ENCODE results near the genes CTDSP1, VIL1, TTLL4, CDK5R2 and INHA.

- PRO-cap, 4 experiments, result peak in 4 of 4 experiments; most common plus-strand start chr2:218399534 (in 3); most common minus-strand start chr2:218399540 (in 3)
- RAMPAGE, long total RNA, 2 experiments, result start-site peak on the plus strand in 1 of 2 experiments, at chr2:218399657-218399699 at its widest, 15 reads per replicate; start-site peak on the minus strand in 1 of 2 experiments, at chr2:218399494-218399554 at its widest, 12 reads per replicate
These were observed at the start of gene CTDSP1 for GRCh38 chr2:218399013-218399979. TSS of gene CTDSP1 (plus strand) at chr2:218399868.

DNA sequence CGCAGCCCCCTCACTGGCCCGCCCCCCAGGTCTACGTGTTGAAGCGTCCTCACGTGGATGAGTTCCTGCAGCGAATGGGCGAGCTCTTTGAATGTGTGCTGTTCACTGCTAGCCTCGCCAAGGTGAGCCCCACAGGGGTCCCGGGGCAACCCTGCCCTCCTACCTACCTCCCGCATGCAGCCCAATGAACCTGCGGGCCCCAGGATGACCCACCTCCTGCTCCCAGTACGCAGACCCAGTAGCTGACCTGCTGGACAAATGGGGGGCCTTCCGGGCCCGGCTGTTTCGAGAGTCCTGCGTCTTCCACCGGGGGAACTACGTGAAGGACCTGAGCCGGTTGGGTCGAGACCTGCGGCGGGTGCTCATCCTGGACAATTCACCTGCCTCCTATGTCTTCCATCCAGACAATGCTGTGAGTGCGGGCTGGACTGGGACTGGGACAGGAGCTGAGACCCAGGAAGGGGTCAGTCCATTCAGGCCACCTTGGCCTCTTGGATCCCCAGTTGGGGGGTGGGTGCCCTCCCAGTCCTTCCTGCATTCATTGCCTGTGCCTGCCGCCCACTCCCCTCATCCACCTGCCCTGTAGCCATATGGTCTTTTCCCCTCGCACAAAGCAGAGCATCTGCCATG is 3.5 kb downstream of the CTDSP1 start:
- PRO-cap, 4 experiments, result no peak in any of the 4 experiments
- RAMPAGE, long total RNA, 2 experiments, result no peak in any of the 2 experiments

DNA sequence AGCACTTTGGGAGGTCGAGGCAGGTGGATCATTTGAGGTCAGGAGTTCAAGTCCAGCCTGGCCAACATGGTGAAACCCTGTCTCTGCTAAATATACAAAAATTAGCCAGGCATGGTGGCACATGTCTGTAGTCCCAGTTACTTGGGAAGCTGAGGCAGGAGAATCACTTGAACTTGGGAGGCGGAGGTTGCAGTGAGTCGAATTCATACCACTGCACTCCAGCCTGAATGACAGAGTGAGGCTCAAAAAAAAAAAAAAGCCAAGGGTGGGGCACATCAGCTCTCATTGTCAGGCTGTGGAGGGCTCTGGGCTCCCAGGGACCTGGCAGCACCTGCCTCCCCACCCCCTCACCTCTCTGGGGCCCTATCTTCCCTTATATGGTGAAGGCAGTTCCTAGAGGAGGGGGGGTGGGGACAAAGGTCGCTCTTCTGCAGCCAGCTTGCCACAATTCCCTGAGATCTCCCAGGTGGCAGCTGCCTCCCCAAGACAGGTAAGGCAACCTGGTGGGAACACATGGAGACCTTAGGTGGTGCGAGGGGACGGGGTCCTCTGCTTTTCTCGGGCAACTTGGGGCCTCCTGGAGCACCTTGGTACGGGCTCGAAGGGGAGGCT is at the start of gene VIL1:
Gene VIL1, plus strand, starts transcription at position 445 of the 612 bp plus-strand sequence.
- PRO-cap, 4 experiments, result peak in 4 of 4 experiments; most common plus-strand start position 455 of the sequence (in 2); most common minus-strand start position 349 of the sequence (in 2)
- RAMPAGE, long total RNA, 2 experiments, result start-site peak on the plus strand in 1 of 2 experiments, centred at position 446 of the sequence, 11 reads per replicate

DNA sequence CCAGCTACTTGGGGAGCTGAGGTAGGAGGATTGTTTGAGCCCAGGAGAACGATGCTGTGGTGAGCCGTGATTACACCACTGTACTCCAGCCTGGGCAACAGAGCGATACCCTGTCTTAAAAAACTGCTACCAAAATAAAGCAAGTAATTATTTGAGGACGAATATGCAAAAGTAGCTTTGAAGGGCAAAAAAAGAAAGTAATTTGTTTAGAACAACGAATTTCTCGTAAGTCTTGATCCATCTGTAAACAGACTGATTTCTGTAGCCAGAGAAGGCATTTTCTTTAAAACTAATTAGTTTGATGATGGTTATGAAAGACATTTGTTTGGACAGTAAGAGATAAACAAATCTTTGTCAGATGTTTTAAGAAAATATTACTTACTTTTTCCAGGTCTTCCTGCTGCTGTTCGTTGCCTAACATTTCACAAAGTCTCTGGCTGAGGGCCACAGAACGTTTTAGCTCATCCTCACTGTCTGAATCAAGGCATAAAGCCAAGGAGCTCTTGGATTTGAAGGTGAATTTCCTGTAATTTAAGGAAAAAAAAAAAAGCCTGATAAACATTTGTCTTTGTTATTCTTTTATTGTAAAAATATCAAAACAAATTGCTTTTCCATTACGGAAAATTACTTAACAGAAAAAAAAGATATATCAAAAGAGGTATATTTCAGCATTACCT is 57.7 kb downstream of the VIL1 start:
- PRO-cap, 4 experiments, result no peak in any of the 4 experiments
- RAMPAGE, long total RNA, 2 experiments, result no peak in any of the 2 experiments

- PRO-cap, 4 experiments, result peak in 4 of 4 experiments; most common plus-strand start chr2:218710854 (in 3); most common minus-strand start chr2:218710709 (in 2)
- RAMPAGE, long total RNA, 2 experiments, result no peak in any of the 2 experiments
These were observed at the start of gene TTLL4 for GRCh38 chr2:218710512-218711570. TSS of gene TTLL4 (plus strand) at chr2:218710835.

- PRO-cap, 4 experiments, result peak in 1 of 4 experiments; most common plus-strand start chr2:218809296 (in 1)
- RAMPAGE, long total RNA, 2 experiments, result no peak in any of the 2 experiments
These were observed 27.5 kb downstream of the CYP27A1 start for GRCh38 chr2:218809182-218810173.

DNA sequence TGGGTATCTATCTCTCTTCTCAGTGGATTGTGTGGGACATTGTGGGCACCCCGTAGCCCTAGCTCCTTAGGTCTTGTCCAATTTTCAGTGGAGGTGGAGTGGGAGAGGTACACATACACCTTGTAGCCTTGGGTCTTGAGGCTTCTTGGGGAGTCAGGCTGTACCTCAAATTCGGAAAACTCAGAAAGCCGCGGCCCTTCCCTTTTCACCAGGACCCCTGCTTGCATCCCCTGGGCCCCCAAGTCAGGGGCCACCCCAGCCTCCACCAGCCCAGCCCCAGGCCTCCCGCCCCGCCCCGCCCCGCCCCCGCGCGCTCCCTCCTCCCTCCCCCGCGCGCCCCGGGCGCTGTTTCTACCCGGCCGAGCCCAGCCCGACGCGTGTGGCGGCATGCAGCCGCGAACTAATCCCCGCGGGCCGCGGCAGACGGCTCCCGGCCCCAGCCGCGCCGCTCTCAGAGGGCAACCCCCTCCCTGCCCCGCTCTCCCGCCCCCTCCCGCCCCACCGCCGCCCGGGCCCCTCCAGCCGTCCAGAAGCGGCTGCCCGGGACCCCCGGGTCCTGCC is 2.7 kb downstream of the WNT10A start:
- PRO-cap, 4 experiments, result no peak in any of the 4 experiments
- RAMPAGE, long total RNA, 2 experiments, result no peak in any of the 2 experiments

DNA sequence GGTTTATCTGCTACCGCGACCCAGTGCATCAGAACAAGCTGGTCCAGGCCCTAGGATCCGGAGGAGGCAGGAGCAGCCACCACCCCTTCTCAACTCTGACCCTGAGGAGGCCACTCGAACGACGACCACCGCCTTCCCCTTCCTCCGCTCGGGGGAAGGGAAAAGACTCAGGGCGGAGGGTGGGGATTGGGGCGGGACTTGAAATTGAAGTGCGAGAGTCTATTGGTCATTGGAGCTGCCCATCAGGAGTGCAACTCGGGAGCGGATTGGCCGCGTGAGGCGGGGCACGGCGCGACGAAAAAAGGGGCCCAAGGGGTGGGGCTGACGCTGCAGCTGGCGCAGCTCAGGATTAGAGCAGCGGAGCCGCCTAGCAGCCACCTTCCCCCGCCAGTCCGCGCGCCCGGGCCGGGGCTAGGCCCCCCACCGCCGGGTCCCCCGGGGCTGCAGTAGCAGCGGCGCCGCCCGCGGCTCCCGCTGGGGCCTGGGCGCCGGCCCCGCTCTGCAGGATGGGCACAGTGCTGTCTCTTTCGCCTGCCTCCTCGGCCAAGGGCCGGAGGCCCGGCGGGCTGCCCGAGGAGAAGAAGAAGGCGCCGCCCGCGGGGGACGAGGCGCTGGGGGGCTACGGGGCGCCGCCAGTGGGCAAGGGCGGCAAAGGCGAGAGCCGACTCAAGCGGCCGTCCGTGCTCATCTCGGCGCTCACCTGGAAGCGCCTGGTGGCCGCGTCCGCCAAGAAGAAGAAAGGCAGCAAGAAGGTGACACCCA is at the start of gene CDK5R2:
Gene CDK5R2, plus strand, starts transcription at position 352 of the 762 bp plus-strand sequence.
- PRO-cap, 4 experiments, result peak in 4 of 4 experiments; most common minus-strand start position 503 of the sequence (in 4)
- RAMPAGE, long total RNA, 2 experiments, result no peak in any of the 2 experiments

DNA sequence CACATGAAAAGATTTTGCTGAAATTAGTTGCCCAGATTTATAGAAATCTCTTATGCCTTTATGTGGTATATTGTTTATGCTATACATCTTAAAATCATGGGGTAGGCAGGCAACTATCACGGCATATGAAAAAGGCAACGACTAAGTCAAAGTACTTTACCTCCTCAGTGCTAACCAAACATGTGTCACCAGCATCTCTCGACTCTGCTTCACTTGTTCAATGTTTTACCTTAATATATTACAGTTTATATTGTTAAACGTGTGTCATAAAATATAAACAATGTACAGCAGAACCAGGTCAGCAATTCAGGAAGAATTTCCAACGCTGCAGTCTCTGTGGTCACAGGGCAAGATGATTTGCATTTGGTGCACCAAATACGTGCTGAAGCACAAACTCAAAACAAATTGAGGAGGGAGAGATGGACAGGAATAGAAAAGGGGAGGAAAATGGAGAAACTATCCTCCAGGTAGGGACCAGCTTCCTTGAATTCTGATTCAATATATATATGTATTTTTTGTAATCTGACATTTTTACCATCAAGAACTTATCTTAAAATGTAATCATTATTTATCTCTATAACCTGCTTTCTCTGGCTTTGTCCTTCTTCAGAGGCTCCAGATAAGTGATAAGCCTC is 47.6 kb downstream of the NHEJ1 start:
- PRO-cap, 4 experiments, result no peak in any of the 4 experiments
- RAMPAGE, long total RNA, 2 experiments, result no peak in any of the 2 experiments

DNA sequence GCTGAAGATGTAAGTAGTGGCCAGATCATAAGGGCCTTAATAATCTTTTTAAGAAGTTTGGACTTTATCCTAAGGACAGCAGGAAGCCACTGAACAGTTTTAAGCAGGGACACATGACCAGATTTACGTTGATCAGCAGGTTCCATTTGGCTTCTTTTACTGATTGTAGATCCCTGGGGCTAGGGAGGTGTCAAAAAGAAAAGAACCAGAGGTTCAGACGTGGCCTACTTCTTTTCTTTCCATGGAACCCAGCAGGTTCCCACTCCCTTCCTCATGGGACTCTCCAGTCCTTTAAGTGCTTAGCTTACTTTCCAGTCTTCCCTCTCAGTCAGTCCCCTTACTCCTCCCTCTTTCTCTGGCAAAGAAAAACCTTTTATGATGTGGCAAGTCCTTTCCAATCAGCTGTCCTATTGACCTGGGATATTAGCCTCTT is 33.6 kb downstream of the NHEJ1 start:
- PRO-cap, 4 experiments, result no peak in any of the 4 experiments
- RAMPAGE, long total RNA, 2 experiments, result no peak in any of the 2 experiments

GRCh38 chr2:219159653-219160128 is 924 bp downstream of the NHEJ1 start:
- PRO-cap, 4 experiments, result peak in 3 of 4 experiments; most common plus-strand start chr2:219160002 (in 3)
- RAMPAGE, long total RNA, 2 experiments, result no peak in any of the 2 experiments

DNA sequence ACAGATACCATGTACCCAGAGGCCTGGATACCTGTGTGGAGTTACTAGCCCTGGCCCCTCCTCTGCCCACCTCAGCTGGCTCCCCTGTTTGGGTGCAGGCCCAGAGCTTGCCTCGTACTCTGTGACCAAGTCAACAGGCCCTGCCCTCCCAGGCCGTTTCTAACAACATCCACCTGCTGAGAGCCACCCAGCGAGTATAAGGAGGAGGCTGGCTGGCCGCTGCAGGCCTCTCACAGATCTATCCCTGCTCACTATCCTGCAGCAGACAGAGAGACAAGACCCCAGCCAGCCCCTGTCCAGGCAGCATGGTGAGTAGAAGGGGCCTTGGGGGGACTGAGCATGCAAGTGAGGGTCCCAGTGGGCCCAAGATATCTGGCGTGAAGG is 12.5 kb upstream of the TUBA4A start:
- PRO-cap, 4 experiments, result no peak in any of the 4 experiments
- RAMPAGE, long total RNA, 2 experiments, result no peak in any of the 2 experiments

DNA sequence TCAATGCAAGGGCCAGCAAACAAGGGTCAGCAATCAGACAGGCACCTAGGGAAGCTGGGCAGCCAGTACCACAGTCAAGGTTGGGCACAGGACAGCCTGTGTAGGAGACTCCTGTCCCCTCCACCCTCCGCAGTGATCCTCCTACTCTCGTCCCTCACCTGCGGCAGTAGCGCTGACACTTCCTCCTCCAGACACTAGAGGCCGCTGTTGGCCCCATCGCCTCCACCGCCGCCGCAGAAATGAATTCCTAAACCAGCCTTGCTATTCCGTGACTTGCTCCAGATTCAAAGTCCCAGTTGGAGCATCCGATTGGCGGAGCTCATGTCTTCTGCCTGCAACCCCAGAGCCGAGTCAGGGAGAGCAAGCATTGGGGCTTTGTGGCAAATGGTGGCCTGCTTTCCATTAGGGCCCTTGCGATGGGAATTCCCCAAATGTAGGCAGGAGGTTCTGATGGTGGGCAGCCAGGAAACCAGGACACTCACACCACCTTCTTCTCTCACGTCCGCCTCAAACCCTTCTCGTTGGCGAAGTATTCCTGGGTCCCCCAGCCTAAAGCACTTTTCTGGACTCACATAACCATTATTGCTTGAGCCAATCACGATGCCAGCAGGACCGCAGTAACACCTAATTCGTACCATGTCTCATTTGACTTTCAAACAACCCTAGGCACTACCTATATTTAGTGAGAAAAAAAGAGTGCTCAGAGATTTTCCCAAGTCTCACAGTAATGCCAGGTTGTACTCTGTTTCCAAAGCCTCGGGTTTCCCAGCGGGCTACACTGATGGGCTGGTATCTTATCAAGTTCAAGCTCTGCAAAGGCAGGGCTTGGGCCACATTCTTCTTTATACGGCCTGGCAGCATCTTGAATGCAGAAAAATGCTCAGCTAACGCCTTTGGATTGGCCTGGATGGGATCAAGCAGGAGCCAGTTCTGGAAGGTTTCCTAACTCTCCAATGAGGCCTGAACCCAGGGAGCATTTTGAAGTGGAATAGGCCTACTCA is 1.2 kb upstream of the DNAJB2 start:
- PRO-cap, 4 experiments, result peak in 3 of 4 experiments; most common plus-strand start position 250 of the sequence (in 2); most common minus-strand start position 134 of the sequence (in 1)
- RAMPAGE, long total RNA, 2 experiments, result no peak in any of the 2 experiments

- PRO-cap, 4 experiments, result no peak in any of the 4 experiments
- RAMPAGE, long total RNA, 2 experiments, result no peak in any of the 2 experiments
These were observed 2.0 kb downstream of the DNAJB2 start for GRCh38 chr2:219280827-219281978.

GRCh38 chr2:219387203-219387536 is 542 bp downstream of the DNPEP start:
- PRO-cap, 4 experiments, result peak in 4 of 4 experiments; most common plus-strand start chr2:219387456 (in 4); most common minus-strand start chr2:219387362 (in 4)
- RAMPAGE, long total RNA, 2 experiments, result no peak in any of the 2 experiments

DNA sequence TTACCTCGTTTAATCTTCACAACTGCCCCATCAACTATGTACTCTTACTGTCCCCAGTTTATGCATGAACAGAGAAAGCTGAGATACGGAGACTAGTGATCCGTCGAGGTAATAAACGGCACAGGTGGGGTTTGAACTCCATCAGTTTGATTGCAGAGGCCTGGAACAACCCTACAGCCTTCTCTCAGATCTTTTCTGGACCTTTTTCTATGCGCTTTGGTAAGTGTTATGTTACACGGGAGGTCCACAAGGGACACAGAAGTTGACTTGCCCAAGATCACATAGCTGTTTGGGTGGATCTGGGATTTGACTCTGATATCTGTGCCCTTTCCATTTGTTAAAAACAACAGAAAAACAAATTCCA is 1.1 kb upstream of the DNPEP start:
- PRO-cap, 4 experiments, result no peak in any of the 4 experiments
- RAMPAGE, long total RNA, 2 experiments, result no peak in any of the 2 experiments

DNA sequence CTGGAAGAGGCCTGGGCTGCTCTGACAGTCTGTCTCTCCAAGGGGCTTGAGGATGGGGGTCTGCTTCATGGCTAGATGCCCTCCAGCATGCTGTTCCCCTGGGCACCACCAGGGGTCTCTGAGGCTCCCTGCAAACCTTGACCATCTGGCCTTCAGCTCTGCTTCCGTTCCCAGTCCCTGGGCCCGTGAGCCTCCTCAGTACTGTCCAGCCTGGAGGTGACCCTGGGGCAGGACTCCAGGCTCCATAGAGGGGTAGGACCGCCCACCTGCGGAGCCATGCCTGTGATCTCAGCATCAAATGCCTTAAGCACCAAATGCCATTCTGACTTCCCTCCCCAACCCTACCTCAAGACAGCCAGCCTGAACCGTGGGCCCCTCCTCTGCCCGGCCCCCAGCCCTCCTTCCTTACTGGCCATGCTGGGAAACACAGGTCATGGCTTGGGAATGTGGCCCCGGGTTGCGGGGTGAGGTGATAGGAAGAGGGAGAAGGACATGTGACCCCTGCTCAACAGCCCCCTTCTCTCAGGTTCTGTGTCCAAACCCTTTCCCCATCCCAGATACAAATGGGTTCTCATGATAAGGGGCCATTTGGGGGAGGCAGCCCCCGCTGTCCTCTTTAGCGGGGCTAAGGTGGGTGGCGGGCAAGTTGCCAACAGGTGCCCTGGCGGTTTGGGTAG is 25.0 kb downstream of the SPEG start:
- PRO-cap, 4 experiments, result no peak in any of the 4 experiments
- RAMPAGE, long total RNA, 2 experiments, result no peak in any of the 2 experiments

- PRO-cap, 4 experiments, result no peak in any of the 4 experiments
- RAMPAGE, long total RNA, 2 experiments, result no peak in any of the 2 experiments
These were observed 7.4 kb upstream of the ASIC4 start for GRCh38 chr2:219506639-219507620.

DNA sequence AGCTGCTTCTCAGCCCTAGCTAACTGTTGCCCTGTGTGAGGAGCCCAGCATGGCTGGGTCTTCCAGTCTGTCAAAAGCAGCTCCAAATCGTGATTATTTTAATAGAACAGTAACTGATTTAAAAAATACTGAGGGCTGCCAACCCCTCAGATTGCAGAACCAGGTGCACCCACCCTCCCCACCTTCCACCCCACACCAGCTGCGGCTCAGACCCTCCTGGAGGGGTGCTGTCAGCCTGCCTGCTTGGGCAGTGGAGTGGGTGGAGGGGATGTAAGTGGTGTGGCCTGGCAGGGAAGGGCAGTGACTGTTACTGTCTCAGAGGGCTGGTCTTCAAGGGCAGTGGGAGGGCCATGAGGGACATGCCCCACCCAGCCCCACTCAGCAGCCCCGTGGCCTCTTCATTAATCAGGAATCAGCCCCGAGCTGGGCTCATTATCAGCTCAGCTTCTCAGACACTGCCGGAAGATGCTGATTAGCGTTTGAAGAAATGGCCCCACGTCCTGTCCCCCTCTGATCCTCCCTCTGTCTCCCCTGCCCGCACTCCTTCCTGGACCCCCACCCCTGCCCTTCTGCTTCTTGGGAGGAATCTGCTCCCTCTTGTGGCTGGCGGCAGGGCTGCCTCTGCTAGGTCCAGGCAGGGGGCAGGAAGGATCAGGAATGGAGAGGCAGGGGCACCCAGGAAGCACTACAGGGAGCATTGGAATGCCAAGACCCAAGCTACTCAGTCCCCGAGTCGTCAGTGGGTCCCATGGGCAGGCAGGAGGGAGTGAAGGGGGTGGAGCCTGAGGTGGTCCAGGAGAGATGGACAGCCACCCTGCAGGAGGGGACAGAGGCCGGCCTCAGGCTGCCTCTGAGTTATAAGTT is 6.8 kb downstream of the ASIC4 start:
- PRO-cap, 4 experiments, result no peak in any of the 4 experiments
- RAMPAGE, long total RNA, 2 experiments, result no peak in any of the 2 experiments

GRCh38 chr2:219572020-219572457 is at the start of gene INHA:
TSS of gene INHA (plus strand) at chr2:219572310.
- PRO-cap, 4 experiments, result no peak in any of the 4 experiments
- RAMPAGE, long total RNA, 2 experiments, result no peak in any of the 2 experiments

All from right lobe of liver (tissue), 4 donors.